A673 (cell line): ENCODE measurements around a stretch of chr15.

- PRO-cap: no peak
Observed at GRCh38 chr15:63461985-63462605, 42.3 kb upstream of the USP3 start.

DNA sequence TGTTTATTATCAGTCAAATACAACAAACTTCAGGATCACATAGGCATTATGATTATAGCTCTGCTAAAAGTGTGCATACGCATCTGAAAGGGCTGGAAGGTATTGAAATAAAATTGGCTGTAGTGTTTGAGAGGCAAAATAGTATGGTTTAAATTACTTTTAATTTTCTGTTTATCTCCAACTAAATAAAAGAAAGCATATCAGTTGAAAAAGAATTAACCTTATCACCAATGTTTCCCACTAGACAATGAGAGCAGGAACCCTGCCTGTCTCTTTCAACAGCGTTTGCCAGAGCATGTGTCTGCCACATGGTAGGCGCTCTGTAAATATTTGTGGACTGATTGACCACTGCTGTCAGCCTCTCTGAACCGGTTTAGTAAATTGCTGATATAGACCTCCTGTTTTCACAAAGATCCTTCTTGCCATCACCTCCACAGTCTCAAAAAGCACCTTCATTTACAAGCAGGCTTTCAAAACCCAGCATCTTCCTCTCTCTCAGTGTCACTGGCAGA, 38.1 kb upstream of the USP3 start:
- PRO-cap: no peak

- PRO-cap: no peak
Observed at GRCh38 chr15:63480422-63480721, 24.0 kb upstream of the USP3 start.

DNA sequence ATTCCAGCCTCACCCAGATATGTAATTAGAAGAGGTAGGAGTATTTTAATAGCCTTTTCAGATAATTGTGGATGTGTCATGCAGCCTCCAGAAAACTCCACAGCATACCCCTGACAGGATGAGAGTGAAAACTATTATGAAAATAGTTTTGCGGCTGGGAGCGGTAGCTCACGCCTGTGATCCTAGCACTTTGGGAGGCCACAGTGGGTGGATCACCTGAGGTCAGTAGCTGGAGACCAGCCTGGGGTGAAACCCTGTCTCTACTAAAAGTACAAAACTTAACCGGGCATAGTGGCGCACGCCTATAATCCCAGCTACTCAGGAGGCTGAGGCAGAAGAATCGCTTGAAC, 21.4 kb upstream of the USP3 start:
- PRO-cap: no peak

GRCh38 chr15:63517545-63518174, 13.3 kb downstream of the USP3 start:
- PRO-cap: no peak

GRCh38 chr15:63590576-63591560, 6.3 kb upstream of the FBXL22 start:
- PRO-cap: no peak

DNA sequence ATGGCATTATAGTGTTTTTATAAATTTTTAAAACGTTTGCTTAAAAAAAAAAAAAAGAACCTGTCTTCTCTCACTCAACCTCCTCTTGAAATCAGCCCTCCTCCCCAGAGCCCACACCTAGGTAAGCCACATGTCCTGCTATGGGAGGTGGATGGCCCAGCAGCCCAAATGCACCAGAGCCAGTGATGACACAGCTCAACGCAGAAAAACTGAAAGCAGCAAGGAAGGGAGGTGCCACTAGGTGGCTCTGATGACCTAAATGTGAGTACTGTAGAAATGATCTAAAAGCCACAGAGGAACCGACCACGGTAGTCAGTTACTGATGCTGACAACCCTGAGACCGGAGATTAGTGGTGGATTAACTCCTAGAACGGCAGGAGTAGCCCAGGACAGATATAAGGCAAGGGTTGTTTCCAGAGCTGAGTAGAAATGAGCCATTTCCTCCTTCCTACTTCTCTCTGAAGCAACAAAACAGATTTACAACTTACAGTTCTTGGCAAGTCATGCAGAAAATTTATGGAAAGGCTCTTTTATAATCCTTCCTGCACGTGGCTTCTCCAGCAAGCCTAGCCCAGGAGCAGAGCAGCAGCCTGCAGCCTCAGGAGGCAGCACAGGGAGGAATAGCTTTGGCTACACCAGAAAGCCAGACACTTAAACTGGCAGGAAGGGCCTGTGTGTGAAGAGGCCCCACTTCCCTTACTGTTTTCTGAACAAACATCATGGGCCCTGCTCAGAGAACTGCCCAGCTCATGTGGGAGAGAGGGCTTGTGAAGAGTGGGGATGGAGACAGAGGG, 13.1 kb downstream of the FBXL22 start:
- PRO-cap: bidirectional peak, plus-strand start at position 284 of the sequence, minus-strand start at position 172 of the sequence; bidirectional peak, plus-strand start at position 376 of the sequence, minus-strand start at position 352 of the sequence; bidirectional peak, plus-strand start at position 654 of the sequence, minus-strand start at position 431 of the sequence

- PRO-cap: no peak
Observed at GRCh38 chr15:63615862-63616728, 18.9 kb downstream of the FBXL22 start.

GRCh38 chr15:63807138-63807889, 26.4 kb downstream of the HERC1 start:
- PRO-cap: no peak

GRCh38 chr15:63888121-63888732, 54.5 kb upstream of the HERC1 start:
- PRO-cap: no peak

DNA sequence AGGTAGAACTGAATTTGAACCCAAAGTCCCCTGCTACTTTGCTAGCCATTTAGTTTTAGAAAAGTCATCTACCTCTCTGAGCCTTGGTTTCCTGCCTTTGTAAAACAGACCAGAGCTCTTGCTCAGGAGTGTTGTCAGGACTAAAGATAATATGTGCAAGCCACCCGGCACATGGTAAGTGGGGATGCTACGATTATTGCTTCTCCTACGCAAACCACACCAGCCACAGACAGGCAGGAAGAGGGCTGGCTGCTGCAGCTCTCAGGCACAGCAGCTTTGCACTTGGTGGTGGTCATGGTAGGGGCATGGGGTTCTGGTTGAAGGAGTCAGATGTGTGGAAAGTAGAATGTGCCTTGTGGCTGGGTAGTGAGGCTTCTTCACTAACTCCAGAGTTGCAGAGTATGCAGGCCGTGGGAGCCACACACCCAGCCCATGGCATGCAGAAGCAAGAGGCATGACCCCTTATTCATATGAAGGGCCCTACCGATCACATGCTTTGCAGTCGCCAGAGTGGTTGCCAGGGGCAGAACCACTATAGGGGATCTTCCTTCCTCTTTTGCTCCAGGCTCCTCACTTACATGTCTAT, 59.0 kb upstream of the HERC1 start:
- PRO-cap: no peak

DNA sequence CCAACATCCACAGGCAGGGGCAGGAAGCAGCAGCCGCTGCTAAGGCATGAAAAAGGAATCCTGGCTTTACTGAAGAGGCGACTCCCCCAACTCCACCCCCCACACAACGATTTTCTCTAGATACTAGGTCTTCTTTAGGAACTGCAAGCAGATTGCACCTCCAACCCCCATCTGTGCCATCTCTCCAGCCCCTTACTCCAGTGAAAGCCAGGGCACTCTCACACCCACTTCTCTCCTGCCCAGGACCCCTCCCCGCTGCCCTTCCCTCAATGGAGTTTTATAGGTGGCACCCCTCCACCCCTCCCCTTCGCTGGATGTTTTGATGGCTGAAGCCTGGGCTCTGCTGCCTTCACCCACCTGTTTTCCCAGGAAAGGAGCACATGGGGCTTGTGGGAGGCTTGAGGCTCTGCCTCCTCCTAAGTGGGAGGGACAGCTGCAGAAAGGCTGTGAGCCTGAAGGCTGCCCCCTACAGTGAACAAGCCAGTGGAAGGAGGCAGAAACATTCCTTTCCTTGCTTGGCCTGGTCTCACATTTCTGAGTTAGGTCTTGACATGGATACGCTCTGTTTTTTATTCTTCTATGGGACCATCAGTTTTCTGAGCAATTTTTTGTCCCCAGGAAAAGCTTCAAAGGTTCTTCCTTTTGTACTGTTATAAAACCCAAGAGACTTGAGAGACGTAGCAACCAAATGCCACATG, 82.6 kb upstream of the HERC1 start:
- PRO-cap: no peak

DNA sequence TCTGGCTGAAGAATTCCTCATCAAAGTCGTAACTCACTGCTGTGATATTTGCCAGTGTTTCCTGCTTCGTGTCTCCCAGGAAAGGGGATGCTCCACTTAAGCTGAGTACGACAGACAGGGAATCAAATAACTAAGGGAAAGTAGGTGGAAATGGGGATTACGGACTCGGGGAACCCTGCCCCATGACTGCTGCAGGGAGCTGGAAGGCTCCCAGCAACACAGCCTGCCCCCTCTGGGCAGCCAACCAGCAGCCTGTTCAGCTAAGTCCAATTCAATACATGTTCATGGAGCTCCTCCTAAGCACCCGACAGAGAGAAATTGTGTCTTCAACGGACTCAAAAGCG, 92.2 kb upstream of the HERC1 start:
- PRO-cap: no peak

GRCh38 chr15:63985026-63986131, 60.9 kb downstream of the DAPK2 start:
- PRO-cap: no peak

DNA sequence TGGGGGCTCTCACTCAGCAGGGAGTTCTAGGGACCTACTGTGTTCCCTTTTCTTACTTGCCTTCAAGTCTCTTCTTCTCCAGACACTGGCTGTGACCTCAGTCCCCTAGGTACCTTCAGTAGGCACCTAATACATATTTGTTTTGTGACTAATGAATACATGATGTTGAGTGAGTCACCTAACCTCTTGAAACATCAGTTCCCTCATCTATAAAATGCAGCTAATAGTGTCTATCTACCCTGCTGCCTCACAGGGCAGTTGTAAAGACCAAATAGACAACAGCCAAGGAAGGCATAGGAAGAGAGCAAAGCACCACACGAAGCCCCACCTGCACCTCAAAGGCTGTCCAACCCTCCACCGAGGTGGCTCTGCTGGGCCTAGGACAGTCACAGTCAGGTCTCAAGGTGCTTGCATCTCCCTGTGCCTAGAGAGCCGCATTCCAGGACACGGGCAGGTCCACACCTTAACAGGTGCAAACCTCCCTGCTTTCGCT, 29.2 kb downstream of the DAPK2 start:
- PRO-cap: no peak

DNA sequence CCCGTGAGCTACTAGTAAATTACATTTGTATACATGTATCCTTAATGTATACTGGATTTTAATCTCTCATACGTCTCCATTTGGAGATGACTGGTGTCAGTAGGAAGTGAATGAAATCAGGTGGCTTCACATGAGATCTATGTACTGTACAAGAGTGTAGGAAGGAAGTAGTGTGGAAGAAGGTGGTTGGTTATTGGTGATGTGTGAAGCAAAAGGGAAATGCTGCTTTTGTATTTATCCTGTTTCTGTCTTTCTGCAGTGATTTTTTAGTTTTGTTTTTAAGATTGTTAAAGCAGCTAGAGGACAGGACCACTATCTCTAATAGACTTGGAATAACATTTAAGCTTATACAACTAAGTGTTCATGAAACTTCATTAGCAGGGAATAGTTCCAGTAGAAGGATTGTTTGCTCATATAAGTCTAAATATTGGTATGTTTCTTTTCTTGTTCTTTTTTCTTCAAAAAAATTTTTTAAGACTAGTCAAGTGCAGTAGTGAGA, 15.3 kb downstream of the SNX1 start:
- PRO-cap: no peak

GRCh38 chr15:64170513-64171403, 7.9 kb upstream of the PPIB start:
- PRO-cap: no peak

- PRO-cap: no peak
Observed at GRCh38 chr15:64355137-64355931, 639 bp downstream of the CSNK1G1 start.

GRCh38 chr15:64761787-64762188, 13.6 kb downstream of the RBPMS2 start:
- PRO-cap: no peak

- PRO-cap: no peak
Observed at GRCh38 chr15:64836187-64836741, 5.5 kb upstream of the PLEKHO2 start.